ENCODE measurements around the gene ITGB8.

GRCh38 chr7:20238691-20239151 lies 21.5 kb upstream of the MACC1 start:
- PRO-cap, 4 experiments = peak in 2 of 4 experiments; most common plus-strand start chr7:20238987 (in 2)
- RAMPAGE, long total RNA, 2 experiments = no peak in any of the 2 experiments

DNA sequence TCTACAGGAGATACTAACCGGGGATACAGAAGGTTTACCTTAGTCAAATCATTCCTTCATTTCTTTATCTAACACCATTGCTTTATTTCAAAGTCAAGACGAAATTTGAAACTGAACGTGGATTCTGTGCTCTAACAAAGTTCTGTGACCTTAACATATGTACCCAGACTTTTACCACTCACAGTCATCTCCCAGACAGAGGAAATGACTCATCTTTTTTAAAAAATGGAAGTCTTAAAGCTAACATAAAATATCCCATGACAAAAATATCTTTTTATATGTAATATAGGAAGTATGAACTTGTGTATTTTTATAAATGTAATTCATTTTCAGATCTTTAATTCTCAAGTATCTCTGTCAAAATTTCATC lies 29.1 kb upstream of the ITGB8 start:
- PRO-cap, 4 experiments = peak in 2 of 4 experiments; most common minus-strand start position 146 of the sequence (in 2)
- RAMPAGE, long total RNA, 2 experiments = no peak in any of the 2 experiments

- PRO-cap, 4 experiments = peak in 3 of 4 experiments; most common plus-strand start chr7:20330719 (in 2); most common minus-strand start chr7:20330579 (in 1)
- RAMPAGE, long total RNA, 2 experiments = start-site peak on the plus strand in 1 of 2 experiments, at chr7:20330715-20330719 at its widest, 7 reads per replicate
Measured at GRCh38 chr7:20330083-20330819, 449 bp upstream of the ITGB8 start.

DNA sequence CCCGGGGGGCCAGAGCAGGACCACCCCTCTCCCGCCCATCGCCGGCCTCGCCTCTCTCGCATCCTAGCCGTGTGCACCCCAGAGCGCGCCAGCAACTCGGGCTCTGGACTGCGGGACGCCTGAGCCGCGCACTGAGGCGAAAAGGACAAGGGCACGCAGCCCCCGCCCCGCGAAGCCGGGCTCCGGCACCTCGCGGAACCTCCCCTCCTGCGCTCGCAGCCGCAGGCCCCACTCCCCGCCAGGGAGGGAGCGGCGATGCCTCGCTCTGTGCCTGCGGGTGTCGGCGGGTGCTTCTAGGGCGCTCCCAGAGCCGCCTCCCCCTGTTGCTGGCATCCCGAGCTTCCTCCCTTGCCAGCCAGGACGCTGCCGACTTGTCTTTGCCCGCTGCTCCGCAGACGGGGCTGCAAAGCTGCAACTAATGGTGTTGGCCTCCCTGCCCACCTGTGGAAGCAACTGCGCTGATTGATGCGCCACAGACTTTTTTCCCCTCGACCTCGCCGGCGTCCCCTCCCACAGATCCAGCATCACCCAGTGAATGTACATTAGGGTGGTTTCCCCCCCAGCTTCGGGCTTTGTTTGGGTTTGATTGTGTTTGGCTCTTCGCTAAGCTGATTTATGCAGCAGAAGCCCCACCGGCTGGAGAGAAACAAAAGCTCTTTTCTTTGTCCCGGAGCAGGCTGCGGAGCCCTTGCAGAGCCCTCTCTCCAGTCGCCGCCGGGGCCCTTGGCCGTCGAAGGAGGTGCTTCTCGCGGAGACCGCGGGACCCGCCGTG lies at the start of gene ITGB8:
ITGB8 (plus strand) TSS at position 81 of the 772 bp plus-strand sequence.
- PRO-cap, 4 experiments = no peak in any of the 4 experiments
- RAMPAGE, long total RNA, 2 experiments = no peak in any of the 2 experiments

DNA sequence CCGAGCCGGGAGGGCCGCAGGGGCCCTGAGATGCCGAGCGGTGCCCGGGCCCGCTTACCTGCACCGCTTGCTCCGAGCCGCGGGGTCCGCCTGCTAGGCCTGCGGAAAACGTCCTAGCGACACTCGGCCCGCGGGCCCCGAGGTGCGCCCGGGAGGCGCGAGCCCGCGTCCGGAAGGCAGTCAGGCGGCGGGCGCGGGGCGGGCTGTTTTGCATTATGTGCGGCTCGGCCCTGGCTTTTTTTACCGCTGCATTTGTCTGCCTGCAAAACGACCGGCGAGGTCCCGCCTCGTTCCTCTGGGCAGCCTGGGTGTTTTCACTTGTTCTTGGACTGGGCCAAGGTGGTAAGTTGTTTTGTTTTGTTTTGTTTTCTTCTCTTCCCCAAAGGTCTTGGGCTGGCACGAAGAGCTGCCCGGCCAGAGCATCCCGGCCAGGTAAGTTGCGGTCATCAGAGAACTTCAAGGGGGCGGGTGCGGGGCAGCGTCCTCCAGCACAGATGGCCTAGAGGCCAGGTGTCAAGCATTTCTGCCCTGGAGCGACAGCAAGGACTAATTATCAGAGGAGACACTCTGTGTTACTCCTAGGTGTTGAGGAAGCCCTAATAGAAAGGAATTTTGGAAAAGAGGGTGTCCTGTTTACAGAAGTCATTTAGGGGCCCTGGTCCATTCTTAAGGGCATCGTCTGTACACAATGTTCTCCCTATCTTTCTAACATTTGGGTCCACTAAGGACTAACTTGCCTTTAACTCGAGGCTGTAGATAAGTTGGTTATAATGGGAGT lies 1.1 kb downstream of the ITGB8 start:
- PRO-cap, 4 experiments = no peak in any of the 4 experiments
- RAMPAGE, long total RNA, 2 experiments = no peak in any of the 2 experiments

DNA sequence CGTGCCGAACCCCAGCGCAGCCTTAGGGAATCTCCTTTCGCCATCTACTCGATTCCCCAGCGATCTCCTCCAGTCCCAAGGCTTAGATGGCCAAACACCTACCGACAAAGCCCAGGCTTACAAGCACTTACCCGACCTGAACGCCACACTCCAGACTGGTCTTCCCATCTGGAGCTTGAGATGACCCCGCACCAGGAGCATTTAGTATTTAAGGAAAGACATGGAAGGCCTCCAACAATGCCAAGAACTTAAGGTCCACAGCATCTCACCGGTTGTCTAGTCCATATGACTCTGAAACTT lies 69.9 kb downstream of the SP8 start:
- PRO-cap, 4 experiments = peak in 1 of 4 experiments; most common minus-strand start position 138 of the sequence (in 1)
- RAMPAGE, long total RNA, 2 experiments = no peak in any of the 2 experiments

- PRO-cap, 4 experiments = no peak in any of the 4 experiments
- RAMPAGE, long total RNA, 2 experiments = no peak in any of the 2 experiments
Measured at GRCh38 chr7:21146616-21147250, 281.1 kb upstream of the SP4 start.

DNA sequence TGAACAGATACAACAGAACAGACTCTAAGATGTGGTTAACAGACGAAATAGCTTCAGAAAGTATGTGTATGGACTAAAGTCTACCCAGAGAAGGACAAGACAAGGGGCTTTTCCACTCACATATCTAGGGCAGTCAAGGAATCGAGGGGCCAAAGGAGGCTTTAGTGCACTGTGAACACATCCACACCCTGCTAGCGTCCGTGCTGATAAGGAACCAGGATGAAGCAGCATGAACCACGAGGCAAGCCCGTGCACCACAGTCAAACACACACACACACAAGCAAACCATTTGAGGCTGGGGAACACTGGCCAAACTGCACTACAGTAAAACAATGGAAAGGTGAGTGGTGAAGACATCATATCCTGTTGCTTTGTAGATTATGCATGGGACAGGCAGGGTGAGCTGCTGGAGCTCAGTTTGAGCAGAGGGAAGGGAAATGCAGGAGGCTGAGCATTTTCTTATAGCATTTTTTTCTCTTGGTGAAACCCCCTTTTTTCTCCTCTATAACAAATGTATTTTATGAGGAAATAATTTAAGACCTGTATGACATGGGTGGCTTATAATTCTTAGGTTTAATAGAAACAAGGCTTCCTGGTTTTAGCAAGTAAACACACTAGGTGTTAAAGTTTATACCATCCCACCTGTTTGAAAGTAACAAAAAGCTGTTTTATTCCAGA lies 177.5 kb upstream of the CDCA7L start:
- PRO-cap, 4 experiments = peak in 3 of 4 experiments; most common plus-strand start position 416 of the sequence (in 3); most common minus-strand start position 208 of the sequence (in 1)
- RAMPAGE, long total RNA, 2 experiments = no peak in any of the 2 experiments

DNA sequence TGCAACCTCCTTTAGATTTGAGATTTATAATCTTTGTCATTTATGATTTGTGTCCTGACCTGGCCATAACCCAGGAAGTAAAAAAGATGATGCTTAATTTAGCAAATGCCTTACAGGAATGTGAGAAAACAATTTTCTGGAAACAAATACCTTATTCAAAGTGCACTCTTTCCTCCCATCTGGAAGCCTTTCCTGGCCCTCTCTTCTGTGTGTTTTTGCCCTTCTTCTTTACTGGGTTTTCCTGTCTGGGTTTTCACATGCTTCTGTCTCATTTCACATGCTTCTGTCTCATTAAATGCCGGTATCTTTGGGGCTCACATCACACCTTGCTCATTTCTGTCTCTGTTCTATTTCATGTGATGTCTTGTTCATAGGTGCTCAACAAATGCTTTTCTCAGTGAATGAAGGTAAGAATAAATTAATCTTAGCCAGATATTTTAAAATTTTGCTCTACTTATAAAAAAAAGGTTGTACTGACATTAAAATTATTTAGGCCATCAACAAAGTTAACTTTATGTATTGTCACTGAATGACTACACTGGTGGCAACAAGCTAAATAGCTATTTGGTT lies 149.1 kb downstream of the RAPGEF5 start:
- PRO-cap, 4 experiments = no peak in any of the 4 experiments
- RAMPAGE, long total RNA, 2 experiments = no peak in any of the 2 experiments

DNA sequence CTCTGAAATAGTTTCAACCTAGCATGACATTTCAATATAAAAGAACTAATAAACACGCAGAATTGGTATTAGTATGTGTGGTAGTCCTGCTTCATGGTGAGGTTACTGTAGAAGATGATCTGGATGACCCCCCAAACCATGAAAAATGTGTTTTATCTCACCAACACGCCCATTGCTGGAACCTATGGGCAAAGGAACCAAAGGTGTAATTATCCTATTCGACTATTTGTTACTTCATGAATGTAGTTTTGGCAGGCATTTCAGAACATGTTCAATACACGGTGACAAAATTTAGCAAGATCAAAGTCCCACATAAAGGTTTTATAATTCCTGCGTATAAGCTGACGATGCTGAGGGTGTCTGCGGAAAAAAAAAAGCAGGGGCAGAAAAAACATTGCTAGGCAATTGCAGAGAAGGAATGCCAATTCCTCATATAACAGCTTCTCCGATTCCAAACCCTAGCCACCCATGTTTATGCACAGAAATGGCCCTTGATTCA lies 13.4 kb downstream of the RAPGEF5 start:
- PRO-cap, 4 experiments = peak in 1 of 4 experiments; most common plus-strand start position 394 of the sequence (in 1); most common minus-strand start position 107 of the sequence (in 1)
- RAMPAGE, long total RNA, 2 experiments = no peak in any of the 2 experiments

DNA sequence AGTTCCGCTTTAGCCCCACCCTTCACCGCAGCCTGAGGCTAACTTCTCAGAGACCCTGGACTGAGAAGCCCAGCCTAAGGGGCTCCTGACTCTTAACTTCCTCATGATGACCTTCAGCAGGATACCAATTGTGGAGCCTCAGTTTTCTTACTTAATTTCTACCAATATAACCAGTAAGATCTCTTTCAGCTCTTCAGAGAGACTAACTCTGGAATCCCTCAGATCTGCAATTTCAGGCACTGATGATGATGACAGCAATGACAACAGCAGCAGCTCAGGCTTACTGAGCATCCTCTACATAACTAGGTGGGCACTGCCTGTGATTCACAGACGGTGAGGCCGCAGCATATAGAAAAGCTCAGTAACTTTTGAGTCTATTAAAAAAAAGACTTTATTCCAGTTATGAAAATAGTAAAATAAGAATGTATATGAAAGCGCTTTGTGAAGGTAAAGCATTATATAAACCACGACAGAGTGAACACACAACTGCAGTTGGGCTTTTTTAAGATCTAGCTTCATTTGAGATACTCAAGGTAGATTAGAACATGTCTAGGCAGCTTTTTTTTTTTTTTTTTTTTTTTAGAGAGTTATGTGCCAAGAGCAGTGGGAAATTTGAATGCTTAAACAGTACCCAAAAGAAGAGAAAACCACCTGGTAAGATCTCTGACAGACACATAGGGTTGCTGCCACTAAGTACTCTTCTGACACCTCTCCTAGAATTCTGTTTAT lies 11.7 kb downstream of the RAPGEF5 start:
- PRO-cap, 4 experiments = peak in 1 of 4 experiments; most common minus-strand start position 276 of the sequence (in 1)
- RAMPAGE, long total RNA, 2 experiments = no peak in any of the 2 experiments

- PRO-cap, 4 experiments = peak in 3 of 4 experiments; most common plus-strand start chr7:22351564 (in 3); most common minus-strand start chr7:22351492 (in 1)
- RAMPAGE, long total RNA, 2 experiments = no peak in any of the 2 experiments
Measured at GRCh38 chr7:22351315-22351916, 5.5 kb downstream of the RAPGEF5 start.

DNA sequence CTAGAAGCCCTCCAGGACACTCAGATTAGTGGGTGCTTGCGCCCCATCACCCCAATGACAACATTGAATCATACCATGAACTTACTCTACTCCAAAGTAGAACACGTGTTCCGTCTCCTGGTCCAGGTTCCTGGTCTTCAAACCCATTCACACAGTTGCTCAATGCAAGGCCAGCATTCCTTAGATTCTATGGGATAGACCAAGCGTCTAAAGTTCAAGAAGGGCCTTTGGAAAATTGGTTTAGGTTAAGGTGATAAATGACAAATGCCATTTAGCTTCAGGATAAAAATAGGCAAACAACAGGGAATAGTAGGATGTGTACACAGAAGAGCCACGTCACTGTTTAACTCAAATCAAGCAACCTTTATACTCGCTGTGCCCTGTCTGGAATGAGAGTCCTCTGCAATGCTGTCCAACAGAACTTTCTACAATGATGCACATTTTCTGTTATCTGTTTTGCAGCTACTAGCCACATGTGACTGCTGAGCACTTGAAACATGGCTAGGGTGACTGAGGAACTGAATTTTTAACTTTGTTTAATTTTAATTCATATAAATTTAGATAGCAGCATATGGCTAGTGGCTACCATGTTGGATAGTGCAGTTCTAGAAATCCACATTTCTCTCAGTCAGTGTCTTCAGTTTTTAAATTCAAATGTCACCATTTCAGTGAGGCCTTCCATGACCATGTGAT lies 2.4 kb upstream of the RAPGEF5 start:
- PRO-cap, 4 experiments = peak in 4 of 4 experiments; most common plus-strand start position 376 of the sequence (in 1); most common minus-strand start position 391 of the sequence (in 2)
- RAMPAGE, long total RNA, 2 experiments = no peak in any of the 2 experiments

DNA sequence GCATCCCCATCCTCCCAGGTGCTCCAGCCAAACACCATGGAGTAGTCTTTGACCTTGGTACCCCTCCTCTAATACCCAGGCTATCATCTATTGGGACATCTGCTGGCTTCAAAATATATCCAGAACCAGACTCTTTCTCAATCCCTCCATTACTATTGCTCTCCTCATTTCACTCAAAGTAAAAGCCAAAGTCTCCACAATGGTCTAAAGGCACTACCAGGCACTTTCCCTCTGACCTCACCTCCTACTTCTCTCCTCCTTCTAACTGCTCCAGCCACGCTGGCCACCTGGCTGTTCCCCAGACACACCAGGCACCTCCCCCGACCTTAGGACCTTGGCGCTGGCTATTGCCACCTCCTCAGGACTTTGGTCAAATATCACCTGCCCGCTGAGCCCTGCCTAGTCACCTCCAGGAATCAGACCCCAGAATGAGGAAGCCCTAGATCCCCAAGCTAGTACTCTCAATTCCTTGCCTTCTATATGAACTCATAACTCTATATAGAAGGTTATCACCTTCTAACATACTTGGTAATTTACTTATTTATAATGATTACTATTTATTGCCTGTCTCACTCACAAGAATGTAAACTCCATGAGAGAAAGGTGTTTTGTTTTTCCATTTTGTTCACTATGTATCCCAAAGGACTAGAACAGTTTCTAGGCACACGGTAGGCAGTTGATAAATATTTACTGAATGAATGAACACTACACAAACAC lies 66.2 kb upstream of the STEAP1B start:
- PRO-cap, 4 experiments = peak in 2 of 4 experiments; most common plus-strand start position 426 of the sequence (in 2); most common minus-strand start position 263 of the sequence (in 1)
- RAMPAGE, long total RNA, 2 experiments = no peak in any of the 2 experiments

DNA sequence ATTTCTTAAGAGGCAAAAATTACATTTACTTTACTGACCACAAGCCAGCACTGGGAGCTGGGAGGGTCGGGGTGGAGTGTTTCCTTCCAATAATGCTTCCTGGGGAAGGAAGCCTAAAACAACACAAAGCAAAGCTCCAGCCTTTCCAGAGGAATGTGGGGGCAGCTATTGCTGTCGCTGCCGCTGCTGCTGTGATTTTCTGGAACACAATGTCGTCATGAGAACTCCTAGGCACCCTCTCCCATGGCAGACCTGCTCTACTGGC lies 89.8 kb upstream of the STEAP1B start:
- PRO-cap, 4 experiments = no peak in any of the 4 experiments
- RAMPAGE, long total RNA, 2 experiments = no peak in any of the 2 experiments

DNA sequence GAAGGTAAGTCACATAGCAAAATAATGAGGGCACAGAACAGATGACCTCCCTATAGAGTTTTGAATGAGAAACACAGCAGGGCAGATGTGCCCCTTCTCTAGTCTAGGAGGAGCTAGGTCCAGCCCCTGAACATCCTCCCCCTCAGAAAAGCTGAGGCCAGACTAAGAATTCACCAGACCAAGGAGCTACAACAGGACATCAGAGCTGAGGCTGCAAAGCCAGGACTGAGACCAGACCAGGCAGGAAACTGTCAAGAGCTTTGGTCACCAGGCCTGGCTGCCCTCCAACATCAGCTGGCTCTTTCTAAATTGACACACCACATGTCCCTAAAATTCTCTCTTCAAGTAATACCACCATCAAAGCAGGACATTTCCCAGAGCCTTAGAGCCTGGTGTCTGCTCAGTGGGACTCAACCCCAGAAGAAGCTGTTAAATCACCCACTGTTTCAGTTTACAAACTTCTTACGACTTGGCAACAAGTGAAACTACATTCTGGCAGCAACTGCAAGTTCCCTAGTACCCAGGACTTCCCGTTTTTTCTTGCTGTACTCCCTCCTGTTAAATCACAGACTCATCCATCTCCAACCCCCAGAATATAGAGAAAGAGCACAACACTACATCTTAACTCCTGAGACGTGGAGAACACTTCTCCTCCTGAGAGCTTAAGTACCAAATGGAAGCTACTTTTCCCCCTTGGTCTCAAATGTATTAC lies 3.8 kb upstream of the IL6 start:
- PRO-cap, 4 experiments = peak in 2 of 4 experiments; most common minus-strand start position 425 of the sequence (in 1)
- RAMPAGE, long total RNA, 2 experiments = no peak in any of the 2 experiments

- PRO-cap, 4 experiments = peak in 1 of 4 experiments; most common minus-strand start chr7:22865386 (in 1)
- RAMPAGE, long total RNA, 2 experiments = no peak in any of the 2 experiments
Measured at GRCh38 chr7:22864857-22865758, 42.5 kb upstream of the TOMM7 start.

DNA sequence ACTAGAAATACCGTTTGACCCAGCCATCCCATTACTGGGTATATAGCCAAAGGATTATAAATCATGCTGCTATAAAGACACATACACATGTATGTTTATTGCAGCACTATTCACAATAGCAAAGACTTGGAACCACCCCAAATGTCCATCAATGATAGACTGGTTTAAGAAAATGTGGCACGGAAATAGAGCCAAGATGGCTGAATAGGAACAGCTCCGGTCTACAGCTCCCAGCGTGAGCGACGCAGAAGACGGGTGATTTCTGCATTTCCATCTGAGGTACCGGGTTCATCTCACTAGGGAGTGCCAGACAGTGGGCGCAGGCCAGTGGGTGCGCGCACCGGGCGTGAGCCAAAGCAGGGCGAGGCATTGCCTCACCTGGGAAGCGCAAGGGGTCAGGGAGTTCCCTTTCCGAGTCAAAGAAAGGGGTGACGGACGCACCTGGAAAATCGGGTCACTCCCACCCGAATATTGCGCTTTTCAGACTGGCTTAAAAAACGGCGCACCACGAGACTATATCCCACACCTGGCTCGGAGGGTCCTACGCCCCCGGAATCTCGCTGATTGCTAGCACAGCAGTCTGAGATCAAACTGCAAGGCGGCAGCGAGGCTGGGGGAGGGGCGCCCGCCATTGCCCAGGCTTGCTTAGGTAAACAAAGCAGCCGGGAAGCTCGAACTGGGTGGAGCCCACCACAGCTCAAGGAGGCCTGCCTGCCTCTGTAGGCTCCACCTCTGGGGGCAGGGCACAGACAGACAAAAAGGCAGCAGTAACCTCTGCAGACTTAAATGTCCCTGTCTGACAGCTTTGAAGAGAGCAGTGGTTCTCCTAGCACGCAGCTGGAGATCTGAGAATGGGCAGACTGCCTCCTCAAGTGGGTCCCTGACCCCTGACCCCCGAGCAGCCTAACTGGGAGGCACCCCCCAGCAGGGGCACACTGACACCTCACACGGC lies 21.9 kb upstream of the HYCC1 start:
- PRO-cap, 4 experiments = no peak in any of the 4 experiments
- RAMPAGE, long total RNA, 2 experiments = no peak in any of the 2 experiments

DNA sequence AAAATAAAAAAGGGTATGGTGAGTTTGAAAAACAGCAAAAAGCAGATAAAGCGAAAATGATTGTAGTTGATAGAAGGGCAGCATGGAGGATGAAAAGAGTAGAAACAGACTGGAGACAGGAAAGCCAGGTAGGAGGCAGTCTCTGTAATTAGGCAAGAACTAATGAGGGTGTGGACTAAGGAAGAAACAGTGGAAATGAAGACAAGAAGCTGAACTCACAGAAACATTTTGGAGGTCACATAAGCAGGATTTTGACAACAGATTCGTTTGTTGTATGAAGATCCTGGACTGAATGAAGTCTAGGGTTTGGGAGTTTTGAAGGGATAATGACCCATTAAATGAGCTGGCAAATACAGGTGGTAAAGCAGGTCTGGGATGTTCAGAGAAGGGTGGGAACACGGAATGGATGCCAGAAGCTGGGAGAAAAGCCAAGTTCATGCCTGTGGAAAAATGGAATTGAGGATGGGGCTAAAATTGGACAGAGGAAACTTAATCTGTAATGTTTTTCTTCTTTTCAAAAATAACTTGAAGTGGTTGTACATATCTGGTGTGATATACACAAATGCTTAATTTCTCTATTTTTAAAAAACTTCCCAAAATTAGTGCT lies 1.2 kb upstream of the MALSU1 start:
- PRO-cap, 4 experiments = no peak in any of the 4 experiments
- RAMPAGE, long total RNA, 2 experiments = no peak in any of the 2 experiments

DNA sequence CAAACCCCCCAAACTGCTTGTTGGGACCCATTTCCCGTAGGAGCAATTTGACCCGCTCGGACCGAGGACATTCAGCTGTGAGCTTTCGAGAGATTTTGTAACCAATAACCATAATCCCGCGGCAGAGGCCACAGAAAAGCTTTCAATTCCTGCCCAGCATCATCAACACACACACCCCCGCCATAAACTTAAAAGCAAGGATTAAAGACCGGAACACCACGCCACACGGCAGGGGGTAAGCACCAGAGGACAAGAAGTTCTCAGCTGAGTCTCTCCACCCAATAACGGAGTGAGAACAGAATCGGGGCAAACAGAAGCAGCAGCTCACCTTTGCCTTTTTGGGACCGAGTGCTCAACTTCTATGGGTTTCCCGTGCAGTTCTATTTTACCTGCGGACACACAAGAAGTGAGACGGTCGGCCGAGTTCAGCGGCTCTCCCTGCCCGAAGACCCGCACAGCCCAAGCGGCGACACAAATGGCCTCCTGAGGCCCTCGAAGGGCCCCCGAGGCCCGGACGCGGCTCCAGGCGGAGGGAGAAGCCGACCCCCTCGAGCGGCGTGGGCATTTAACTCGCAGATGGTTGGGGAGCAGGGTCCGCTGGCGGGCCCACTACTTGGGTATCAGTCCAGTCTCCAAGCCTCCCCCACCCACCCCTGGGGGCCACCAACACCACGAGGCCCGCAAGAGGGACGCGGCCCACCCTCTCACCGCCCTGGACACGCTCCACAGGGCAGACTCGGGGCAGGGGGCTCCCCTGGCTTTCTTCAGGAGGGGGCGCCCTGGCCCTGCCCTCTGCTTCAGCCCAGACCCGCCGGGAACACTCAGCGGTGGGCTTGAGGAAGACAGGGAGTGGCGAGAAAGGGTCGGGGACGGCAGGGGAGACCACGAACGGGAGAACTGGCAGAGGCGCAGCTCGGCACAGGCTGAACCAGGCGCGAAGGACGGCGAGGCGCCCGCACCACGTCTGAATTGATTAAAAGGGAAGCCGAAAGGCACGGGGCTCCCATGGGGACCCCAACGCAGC lies 1.8 kb downstream of the IGF2BP3 start:
- PRO-cap, 4 experiments = no peak in any of the 4 experiments
- RAMPAGE, long total RNA, 2 experiments = no peak in any of the 2 experiments